Metastatic Liver Carcinoma in the Lung (tissue), 2 donors: ENCODE measurements around the genes PRSS1, EPHB6, GSTK1, ZYX, OR2A14 and ARHGEF35.

GRCh38 chr7:140646919-140647454 lies 6.4 kb upstream of the DENND2A start:
- PRO-cap, 2 experiments: no peak in any of the 2 experiments

- PRO-cap, 2 experiments: no peak in any of the 2 experiments
These were observed 29.3 kb downstream of the NDUFB2 start for GRCh38 chr7:140725525-140726587.

- PRO-cap, 2 experiments: no peak in any of the 2 experiments
These were observed 43.2 kb downstream of the NDUFB2 start for GRCh38 chr7:140739649-140740182.

- PRO-cap, 2 experiments: no peak in any of the 2 experiments
These were observed 6.0 kb upstream of the TMEM178B start for GRCh38 chr7:141067803-141068332.

DNA sequence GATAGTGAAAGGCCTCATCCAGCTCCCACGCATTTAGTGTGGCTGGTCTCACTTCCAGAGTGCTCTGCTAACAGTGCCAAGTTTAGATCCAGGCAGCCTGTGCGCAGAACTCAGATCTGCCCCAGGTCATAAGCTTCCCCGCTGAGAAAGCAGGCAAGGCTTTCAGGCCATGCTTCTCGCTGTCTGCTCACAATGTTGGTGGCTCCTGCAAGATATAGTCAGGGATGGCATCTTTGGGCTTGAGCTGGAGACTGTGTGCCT lies 11.4 kb downstream of the AGK start:
- PRO-cap, 2 experiments: no peak in any of the 2 experiments

DNA sequence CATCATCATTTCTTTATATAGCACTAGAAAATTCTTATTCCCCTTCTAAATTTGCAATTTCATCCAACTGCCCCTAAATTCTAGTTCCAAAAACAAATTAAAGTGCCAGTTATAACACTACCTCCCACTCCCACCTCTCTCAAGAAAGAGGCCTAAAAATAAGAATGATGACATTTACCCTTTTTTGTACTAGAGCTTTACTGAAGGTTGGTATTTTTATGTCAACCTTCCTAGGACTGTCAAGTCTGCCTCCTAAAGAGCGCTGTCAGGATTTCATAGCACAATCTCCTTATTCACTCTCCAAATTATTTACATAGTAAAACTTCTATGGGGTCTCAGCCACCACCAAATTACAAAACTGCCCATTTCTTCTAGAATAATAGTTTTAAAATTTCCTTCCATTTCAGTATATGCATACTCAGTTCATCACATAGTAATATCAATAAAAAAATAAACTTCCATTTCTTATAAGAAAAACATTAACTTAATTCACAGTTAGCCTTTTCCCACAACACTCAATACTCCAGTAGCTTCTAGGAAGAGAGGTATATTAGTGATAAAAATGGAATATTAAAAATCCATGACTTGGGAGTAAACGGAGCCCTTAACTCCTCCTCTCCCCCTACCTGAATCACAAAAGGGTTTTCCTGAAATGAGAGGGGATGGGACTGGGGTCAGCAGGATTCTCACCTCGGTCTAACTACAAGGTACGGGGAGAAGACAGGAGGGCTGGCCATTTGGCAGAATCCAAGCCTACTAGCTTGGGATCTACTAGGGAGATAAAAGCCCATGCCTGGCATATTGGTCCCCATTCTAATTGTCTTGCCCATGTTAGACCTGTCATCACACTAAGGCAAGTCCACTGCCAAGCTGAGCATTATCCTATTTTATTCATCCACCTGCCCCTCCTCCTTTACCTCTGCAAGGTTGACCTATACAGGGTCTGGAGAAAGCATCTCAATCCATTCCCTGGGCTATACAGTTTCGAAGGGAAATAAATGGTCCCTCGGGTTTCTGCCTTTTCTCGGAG lies 43.9 kb downstream of the DENND11 start:
- PRO-cap, 2 experiments: no peak in any of the 2 experiments

DNA sequence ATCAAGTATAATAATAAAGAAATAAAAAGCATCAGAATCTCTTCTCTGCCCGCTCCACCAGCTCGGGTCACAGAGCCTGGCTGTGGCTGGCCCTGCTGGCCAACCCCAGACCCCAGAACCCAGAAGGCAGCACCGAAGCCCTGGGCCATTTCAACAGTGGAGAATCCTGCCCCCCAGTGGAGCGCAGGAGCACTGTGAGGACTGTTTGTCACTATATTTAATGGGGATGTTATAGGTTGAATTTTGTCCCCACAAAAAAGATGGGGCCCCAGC lies 27.3 kb downstream of the DENND11 start:
- PRO-cap, 2 experiments: no peak in any of the 2 experiments

DNA sequence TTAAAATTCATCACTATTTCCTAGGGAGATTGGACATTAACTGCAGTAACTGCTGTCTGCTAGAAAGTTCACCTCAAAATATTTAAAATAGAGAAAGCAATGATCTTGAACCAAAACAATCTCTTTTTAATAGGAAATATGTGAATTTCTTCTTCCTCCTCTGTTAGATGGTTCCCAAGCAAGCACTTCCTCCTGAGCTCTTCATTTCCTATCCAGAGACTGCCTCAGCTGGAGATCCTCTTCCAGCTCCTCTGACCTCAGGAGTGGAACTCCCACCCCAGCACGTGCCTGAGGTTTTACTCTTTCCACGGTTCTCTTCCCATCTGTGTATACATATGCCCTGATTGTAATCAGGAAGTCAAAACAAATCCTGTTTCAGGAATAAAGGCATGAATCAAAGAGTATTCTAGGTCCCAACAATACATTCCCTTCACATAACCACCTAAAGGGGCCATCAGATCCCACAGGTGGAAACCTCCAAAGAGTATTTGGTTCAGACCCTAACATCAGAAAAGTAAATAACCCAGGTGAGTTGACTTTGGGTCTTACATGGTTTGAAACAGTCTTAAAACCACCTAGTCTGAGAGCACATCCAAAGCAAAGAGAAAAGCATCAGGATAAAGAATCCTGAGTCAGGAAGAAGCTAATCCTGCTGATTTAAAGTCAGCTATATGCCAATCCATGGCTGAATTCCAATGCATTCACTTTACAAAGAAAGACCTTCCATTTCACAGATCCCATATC lies 5.5 kb downstream of the DENND11 start:
- PRO-cap, 2 experiments: no peak in any of the 2 experiments

GRCh38 chr7:141701446-141702014 lies 436 bp downstream of the DENND11 start:
- PRO-cap, 2 experiments: peak in 2 of 2 experiments; most common plus-strand start chr7:141701604 (in 2); most common minus-strand start chr7:141701545 (in 1)

- PRO-cap, 2 experiments: peak in 1 of 2 experiments; most common minus-strand start chr7:141737506 (in 1)
These were observed 808 bp upstream of the SSBP1 start for GRCh38 chr7:141737359-141737741.

DNA sequence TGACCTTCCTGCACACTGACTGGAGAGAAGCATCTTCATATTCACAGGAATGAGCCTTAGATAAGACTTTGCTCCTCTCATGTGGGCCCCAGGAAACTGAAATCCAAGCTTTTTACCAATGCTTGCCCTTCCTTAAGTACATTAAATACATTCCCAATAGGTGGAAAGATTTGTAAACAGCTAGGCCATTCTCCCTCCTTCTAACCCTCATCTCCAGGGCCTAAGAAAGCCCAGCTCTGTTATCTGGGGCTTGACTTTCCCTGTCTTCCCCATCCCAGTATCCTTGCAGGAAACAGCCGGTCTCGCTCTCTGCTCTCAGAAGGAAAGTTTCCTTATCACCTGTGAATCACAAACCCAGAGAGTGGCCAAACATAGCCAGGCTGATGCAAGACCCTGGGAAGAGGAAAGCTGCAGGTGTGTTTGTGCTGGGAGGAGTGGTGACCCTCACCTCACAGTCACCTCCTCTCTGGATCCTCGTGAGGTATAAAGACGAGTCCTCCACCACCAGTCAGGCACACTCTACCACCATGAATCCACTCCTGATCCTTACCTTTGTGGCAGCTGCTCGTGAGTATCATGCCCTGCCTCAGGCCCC lies at the start of gene PRSS1:
Gene PRSS1, plus strand, starts transcription at position 515 of the 595 bp plus-strand sequence.
- PRO-cap, 2 experiments: no peak in any of the 2 experiments

GRCh38 chr7:142854873-142855349 lies at the start of gene EPHB6:
Gene EPHB6 (plus strand): TSS chr7:142855076.
- PRO-cap, 2 experiments: peak in 2 of 2 experiments; most common plus-strand start chr7:142855106 (in 1); most common minus-strand start chr7:142854958 (in 2)

GRCh38 chr7:143263253-143264248 lies at the start of gene GSTK1:
Gene GSTK1 (plus strand): TSS chr7:143263441.
- PRO-cap, 2 experiments: peak in 2 of 2 experiments; most common plus-strand start chr7:143263441 (in 1); most common minus-strand start chr7:143263399 (in 2)

GRCh38 chr7:143288498-143289548 lies 672 bp downstream of the CASP2 start:
- PRO-cap, 2 experiments: peak in 1 of 2 experiments; most common plus-strand start chr7:143288658 (in 1)

- PRO-cap, 2 experiments: peak in 2 of 2 experiments; most common plus-strand start chr7:143381347 (in 2); most common minus-strand start chr7:143380963 (in 1)
These were observed at the start of gene ZYX for GRCh38 chr7:143380855-143381409. Gene ZYX (plus strand): TSS chr7:143381345.

DNA sequence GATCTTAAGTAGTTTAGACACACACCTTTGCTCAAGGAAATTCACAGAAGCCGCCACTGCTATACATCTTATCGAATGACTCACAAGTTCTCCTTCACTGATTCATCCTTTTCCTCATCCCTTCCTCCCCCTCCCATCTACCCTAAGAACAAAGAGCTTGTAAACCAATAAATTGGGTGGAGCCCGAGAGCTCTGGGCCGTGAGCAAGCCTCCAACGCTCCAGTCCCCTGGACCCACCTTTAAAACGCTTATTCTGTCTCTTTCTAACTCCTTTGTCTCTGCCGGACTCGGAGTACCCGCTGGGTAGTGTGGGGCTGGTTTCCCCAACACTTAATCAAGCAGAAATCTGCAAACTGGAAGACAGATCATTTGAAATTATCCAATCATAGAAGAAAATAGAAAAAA lies 5.3 kb upstream of the TAS2R41 start:
- PRO-cap, 2 experiments: no peak in any of the 2 experiments

GRCh38 chr7:144122904-144123474 lies at the start of gene OR2A14:
Gene OR2A14 (plus strand): TSS chr7:144123176.
- PRO-cap, 2 experiments: no peak in any of the 2 experiments

DNA sequence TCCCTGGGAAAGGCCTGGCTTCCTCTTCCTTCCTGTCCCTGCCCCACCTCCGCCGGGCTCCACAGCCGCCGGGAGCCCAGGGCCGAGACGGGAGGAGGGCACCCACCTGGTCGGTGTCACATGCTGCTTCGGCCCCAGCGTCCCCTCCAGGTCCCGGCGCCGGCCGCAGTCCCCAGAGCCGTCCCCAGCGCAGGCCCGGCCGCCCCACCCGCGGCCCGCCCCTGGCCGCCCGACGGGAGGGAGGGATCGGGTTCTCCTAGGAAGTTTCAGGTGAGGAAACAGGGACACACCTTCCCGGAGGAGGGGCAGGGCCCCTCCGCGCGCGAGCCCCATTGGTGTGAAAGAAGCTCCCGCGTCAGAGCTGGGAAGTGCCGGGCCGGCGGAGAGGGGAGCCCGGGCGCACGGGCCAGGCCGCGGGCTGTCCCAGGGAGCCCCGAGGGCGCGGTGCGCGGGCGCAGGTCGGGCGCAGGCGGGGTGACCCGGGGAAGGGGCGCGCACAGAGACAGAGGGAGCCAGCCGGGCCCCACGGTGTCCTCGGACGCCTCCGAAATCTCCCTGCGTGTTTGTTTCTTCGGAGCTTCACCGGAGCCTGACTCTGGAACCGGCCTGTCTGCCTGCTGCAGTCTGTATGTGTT lies at the start of gene ARHGEF35:
Gene ARHGEF35, minus strand, starts transcription at position 402 of the 635 bp plus-strand sequence.
- PRO-cap, 2 experiments: no peak in any of the 2 experiments

DNA sequence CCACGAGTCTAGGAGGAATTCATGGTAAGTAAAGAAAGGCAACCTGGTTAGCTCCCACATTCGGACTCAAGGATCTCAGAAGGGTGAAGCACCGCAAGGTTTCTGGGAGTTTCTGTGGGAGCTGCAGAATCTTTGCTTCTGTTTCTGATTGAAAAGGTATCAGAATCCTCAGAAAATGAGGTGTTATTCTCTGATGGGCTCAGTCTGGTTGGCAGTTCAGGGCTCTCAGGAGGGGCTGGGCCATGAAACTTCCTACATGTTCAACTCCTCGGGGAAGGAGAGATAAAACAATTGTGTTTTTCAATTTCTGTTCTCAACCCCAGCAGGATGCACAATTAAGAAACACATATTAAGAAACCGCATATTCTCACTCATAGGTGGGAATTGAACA lies 9.1 kb downstream of the OR2A7 start:
- PRO-cap, 2 experiments: no peak in any of the 2 experiments

GRCh38 chr7:145845243-145846008 lies 271.2 kb upstream of the CNTNAP2 start:
- PRO-cap, 2 experiments: no peak in any of the 2 experiments